ENCODE measurements around a stretch of chr15.

DNA sequence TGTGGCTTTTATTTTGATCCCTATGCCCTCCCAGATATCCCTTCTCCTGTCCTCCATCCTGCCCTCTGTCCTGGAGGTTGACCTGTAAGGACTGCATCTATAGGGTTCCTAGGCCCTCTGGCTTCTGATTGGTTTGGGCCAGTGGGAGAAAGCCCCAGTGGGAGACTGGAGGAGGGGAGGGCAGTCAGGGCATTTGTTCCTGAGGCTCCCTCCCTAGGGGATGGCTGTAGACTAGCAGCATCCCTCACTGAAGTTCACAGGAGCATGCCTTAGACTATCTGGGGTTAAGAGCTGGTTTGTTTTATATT, 19.0 kb upstream of the UBE2Q2 start:
- PRO-cap: no peak
- RAMPAGE, long total RNA, 4 experiments: no peak in any of the 4 experiments

GRCh38 chr15:75844985-75845646, 1.9 kb downstream of the UBE2Q2 start:
- PRO-cap: no peak
- RAMPAGE, long total RNA, 4 experiments: no peak in any of the 4 experiments

DNA sequence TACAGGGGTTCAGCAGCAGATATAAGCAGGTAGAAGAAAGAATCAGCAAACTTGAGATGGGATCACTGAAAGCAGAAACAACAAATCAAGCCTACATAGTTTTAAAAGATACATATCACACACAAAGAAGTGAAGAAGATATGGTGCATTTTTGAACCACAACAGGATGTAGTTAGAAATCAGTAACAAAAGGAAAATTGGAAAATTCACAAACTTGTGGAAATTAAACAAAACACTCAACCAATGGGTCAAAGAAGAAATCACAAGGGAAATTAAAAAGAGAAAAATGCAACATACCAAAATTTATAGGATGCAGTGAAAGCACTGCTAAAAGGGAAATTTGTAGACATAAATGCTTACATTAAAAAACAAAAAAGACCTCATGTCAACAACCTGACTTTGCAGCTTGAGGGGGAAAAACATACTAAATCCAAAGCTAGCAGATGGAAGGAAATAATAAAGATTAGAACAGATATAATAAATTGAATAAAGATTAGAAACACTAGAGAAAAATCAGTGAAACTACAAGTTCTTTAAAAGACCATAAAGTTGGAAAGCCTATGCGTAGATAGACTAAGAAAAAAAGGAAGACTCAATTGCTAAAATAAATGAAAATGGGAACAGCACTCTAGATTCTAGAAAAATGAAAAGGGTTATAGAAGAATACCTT, 35.1 kb downstream of the FBXO22 start:
- PRO-cap: no peak
- RAMPAGE, long total RNA, 4 experiments: no peak in any of the 4 experiments

- PRO-cap: no peak
- RAMPAGE, long total RNA, 4 experiments: no peak in any of the 4 experiments
Observed at GRCh38 chr15:76150255-76150882, 90.6 kb downstream of the TMEM266 start.

DNA sequence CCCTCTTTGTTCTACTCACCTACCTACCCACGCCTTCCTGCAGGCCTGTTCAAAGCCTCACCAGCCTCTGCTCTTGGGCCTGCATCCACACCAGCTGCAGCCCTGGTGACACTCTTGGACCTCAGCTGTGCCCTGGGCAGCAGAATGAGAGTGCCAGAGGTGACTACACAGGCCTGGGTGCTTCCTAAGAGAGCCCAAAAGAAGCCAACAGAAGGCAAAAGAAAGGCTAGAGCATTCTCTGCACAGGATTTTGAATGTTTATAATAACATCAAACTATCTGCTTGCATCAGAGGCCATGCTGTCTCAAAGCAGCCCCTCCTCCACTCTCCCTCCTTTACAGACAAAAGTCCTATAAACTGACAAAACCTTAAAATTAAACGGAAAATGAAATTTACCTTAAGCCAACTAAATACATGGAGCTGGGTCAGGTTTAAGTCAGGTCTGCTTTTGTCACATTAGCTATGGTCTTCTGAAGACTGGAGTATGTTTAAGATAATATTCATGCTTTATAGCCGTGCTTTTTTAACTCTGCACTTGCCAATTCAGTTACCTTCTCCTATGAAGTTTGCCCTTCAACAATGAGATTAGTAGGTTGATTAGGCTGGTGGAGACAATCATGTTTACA, 95.6 kb downstream of the ETFA start:
- PRO-cap: no peak
- RAMPAGE, long total RNA, 4 experiments: start-site peak on the minus strand in 1 of 4 experiments, centred at position 202 of the sequence, 17 reads per replicate

GRCh38 chr15:76300270-76301025, 10.8 kb downstream of the ETFA start:
- PRO-cap: no peak
- RAMPAGE, long total RNA, 4 experiments: start-site peak on the minus strand in 1 of 4 experiments, at chr15:76300507-76300516 at its widest, 5 reads per replicate

DNA sequence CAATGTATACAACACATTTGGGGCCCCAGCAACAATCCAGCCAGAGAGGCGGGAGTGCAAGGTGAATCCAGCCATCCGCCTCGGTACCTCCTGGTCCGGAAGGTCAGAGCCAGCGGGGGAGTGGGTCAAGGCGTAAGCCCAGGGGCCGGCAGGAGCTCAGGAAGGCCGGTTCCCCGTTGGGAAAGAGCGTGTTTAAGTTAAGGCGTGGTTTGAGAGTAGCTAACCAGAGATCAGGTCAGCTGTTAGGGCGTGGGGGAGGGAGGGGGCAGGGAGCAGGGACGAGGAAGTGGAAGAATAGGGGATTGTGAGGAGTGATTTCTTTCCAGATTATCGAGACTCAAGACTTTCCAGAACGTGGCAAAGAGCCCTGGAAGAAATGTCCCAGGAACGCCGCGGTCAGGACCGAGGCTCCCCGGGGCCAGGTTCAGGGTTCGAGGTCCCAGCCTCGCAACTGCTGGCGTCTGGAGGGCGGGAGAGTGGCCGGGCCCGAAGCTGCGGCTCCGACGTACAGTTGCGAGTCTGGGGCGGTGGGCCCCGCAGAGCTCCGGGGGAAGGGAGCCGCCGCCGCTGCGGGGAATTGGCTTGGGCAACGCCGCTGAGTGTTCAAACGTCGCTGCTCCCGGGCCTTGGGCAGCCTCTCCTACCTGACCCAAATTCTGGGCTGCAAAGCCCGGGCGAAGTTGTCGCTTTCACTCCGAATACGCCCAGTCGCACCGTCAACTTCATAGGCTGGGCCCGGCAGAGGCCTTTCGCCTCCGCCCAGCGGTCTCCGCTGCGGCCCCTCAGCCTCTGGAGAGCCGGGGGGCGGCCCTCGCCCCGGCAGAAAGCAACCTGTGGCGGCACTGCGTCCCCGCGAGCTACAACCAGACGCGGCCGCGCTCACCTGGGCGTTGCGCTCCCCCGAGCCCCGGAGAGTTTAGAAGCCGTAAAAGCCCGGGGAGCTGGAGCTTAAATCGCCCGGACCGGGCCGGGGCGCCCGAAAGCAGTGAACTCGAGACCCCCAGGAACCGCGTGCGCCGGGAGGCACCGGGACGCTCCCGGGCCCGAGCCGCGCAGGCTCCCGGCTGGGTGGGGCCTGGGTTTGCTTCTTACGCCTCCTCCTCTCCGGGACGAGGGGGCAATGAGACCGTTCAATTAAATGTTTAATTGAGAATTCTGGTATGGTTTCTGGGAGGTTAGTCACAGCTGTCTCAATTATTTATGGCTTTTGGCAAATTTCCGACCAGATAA, 9.6 kb downstream of the ISL2 start:
- PRO-cap: bidirectional peak, plus-strand start at position 268 of the sequence, minus-strand start at position 167 of the sequence; unidirectional peak, plus-strand start at position 510 of the sequence; bidirectional peak, plus-strand start at position 683 of the sequence, minus-strand start at position 658 of the sequence; bidirectional peak, plus-strand start outside the sequence, minus-strand start at position 1,062 of the sequence
- RAMPAGE, long total RNA, 4 experiments: start-site peak on the plus strand in 2 of 4 experiments, centred at positions 289 to 301 of the sequence, 11 to 25 reads per replicate; start-site peak on the minus strand in 2 of 4 experiments, centred at positions 1,063 to 1,082 of the sequence, 5 to 19 reads per replicate

DNA sequence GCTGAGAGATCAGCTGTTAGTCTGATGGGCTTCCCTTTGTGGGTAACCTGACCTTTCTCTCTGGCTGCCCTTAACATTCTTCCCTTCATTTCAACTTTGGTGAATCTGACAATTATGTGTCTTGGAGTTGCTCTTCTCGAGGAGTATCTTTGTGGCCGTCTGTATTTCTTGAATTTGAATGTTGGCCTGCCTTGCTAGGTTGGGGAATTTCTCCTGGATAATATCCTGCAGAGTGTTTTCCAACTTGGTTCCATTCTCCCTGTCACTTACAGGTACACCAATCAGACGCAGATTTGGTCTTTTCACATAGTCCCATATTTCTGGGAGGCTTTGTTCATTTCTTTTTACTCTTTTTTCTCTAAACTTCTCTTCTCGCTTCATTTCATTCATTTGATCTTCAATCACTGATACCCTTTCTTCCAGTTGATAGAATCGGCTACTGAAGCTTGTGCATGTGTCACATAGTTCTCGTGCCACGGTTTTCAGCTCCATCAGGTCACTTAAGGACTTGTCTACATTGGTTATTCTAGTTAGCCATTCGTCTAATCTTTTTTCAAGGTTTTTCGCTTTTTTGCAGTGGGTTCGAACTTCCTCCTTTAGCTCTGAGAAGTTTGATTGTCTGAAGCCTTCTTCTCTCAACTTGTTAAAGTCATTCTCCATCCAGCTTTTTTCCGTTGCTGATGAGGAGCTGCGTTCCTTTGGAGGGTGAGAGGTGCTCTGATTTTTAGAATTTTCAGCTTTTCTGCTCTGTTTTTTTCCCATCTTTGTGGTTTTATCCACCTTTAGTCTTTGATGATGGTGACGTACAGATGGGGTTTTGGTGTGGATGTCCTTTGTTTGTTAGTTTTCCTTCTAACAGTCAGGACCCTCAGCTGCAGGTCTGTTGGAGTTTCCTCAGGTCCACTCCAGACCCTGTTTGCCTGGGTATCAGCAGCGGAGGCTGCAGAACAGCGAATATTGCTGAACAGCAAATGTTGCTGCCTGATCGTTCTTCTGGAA, 88.7 kb downstream of the ISL2 start:
- PRO-cap: no peak
- RAMPAGE, long total RNA, 4 experiments: start-site peak on the minus strand in 1 of 4 experiments, centred at position 502 of the sequence, 14 reads per replicate

DNA sequence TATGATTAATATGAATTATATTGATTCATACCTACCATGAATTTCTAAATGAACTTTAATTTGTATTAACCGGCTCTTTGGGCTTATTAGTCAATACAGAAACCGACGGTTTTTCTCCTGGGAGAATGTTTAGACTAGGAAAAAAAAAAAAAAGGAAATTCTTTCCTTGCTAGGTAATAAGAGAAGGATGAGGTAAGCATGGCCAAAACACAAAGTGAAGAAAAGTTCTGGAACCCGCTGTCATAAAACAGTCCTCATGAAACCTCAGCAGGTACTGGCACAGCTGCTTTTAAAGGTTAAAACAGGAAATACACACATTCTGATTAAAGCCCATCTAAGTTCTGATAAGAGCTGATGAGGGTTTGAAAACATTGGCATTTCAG, 30.8 kb upstream of the PSTPIP1 start:
- PRO-cap: no peak
- RAMPAGE, long total RNA, 4 experiments: no peak in any of the 4 experiments

DNA sequence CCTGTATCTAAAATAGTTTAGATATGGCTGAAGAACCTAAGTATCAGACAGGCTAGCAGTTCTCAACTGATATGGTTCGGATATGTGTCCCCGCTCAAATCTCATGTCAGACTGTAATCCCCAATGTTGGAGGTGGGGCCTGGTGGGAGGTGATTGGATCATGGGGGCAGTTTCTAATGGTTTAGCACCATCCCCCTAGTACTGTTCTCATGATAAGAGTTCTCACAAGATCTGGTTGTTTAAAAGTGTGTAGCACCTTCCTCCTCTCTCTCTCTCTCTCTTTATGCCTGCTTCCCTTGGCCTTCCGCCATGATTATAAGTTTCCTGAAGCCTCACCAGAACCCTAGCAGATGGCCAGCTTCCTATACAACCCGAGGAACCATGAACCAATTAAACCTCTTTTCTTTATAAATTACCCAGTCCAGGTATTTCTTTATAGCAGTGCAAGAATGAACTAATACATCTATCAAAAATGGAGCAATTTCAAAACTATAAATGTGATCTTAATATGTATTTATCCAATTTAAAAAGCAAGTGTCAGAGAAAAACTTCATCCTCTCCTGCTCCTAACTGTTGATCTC, 47.2 kb downstream of the PEAK1 start:
- PRO-cap: no peak
- RAMPAGE, long total RNA, 4 experiments: start-site peak on the minus strand in 1 of 4 experiments, centred at position 450 of the sequence, 8 reads per replicate

DNA sequence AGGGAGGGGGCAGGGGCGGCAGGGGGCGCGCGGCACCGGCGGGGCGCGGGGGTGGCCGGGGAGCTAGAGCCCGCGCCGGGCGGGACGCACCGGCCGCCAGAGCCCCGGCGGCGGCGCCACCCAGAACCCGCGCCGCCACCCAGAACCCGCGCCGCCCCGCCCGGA, 283 bp downstream of the PEAK1 start:
- PRO-cap: bidirectional peak, plus-strand start outside the sequence, minus-strand start at position 148 of the sequence
- RAMPAGE, long total RNA, 4 experiments: no peak in any of the 4 experiments

GRCh38 chr15:77446858-77447158, 26.1 kb downstream of the HMG20A start:
- PRO-cap: unidirectional peak, minus-strand start at chr15:77447012
- RAMPAGE, long total RNA, 4 experiments: no peak in any of the 4 experiments

DNA sequence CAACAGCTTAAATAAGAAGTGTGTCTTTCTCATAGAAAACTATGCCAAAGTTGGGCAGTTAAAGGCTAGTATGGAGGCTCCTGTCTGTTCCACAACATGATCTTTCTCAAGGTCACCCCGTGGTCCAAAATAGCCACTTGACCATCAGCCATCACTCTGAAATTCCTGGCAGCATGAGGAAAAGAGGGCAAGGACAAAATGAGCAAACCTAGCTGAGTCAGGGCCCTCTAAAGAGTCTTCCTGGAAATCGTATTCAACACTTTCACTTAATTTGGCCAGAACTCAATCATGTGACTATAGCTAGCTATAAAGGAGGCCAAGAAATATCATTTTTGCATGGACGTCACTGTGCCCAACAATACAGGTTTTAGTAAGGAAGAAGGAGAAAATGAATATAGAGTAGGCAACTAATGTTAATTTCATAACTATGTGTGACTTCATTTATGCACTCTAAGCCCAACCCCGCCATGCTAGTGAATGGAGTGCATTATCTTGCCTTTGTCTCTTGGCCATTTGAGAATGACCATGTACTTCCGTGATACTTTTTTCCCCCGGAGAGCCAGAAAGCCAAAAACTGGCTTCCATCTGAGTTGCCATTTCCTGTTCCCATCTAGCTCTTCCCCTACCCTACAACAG, 66.3 kb downstream of the HMG20A start:
- PRO-cap: no peak
- RAMPAGE, long total RNA, 4 experiments: no peak in any of the 4 experiments

DNA sequence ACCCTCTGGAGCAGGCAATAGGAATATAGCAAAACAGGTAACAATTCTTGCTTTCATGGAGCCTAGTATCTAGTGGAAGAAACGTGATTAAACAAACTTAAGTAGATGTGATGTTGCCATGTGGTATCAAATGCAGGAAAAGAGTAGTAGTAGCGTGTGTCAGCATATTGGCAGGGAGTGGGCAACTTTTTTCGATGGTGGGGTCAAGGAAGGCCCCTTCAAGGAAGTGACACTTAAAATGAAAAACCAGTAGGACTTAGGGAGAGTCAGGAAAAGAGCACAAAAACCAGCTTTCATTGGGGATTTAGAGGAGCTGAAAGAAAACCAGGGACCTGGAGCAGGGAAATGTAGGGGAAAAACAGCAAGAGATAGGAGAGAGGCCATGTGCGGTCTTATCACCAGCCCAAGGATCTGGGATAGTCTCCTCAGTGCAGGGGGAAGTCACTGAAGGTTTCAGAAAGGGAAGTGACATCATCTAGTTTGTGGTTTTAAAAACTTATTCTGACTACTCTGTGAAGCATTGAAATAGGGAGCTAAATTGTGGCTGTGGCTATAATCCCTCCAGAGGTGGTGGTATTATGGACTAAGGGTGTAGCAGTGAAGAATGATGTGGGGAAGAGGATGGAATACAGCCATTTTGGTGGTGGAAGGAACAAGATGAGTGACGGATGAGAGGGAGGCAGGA, 72.5 kb downstream of the HMG20A start:
- PRO-cap: no peak
- RAMPAGE, long total RNA, 4 experiments: no peak in any of the 4 experiments

DNA sequence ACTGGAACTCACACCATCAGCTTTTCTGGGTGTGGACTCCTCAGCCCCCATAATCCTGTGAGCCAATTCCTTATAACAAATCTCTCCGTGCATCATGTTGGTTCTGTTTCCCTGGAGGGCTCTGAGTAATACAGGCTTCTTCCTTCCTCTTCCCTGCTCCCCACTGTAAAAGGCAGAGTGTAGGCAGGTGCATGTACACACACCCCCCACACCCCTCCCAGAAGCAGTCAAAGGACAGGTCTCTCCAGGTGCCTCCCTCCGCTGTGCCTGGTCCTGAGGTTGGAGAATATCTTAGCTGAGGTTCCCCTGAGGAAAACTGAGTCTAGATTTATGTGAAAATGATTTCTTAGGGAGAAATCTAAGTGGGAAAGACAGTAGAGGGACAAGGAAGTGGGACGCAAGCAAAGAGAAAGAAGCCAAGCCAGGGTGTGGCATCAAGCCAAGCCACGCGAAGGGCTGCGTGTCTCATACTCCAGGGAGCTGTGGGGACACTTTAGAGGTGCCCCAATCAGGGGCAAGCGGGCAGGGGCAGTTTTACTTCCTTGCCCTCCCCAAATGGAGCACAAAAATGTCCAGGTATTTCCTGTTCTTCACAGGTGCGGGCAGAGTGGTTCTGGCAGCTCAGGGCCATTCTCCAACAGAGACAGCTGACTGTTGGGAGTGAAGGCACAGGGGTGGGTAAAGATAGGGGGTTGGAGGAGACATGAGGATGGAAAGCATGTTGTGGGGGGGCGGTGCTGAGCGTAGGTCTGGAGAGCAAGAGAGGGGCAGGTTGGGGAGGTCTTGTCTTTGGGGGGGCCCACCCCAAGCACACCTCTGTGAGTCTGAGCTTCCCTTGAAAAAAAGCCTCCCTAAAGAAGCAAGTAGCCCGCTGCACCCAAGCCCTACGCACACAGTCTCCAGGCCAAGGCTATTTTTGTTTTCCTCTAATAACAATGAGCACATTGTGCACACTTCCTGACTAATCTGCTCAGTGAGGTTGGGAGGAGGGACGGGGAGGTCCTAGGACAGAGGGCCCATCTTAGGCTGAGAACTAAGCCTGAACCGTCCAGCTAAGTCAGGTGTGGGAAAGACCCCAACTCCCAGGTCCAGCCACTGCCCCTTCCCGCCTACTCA, 86.8 kb downstream of the HMG20A start:
- PRO-cap: bidirectional peak, plus-strand start at position 973 of the sequence, minus-strand start at position 894 of the sequence
- RAMPAGE, long total RNA, 4 experiments: no peak in any of the 4 experiments

DNA sequence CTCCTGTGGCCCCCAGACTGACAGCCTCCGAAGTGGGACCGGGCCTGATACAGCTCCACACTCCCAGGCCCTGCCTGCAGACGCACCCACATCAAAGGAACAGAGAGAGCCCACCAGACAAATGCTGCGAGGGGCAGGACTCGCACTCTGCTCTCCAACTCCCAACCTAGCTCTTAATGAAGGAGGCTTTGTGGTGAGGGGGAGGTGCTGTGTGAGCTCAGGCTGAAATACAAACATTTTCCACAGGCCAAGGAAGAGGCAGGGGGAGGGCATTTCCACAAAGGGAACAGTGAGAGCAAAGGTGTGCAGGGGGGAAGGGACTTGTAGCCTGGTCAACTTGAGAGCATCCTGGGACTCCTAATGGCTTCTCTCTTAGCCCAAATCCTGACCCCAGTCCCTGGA, 9.7 kb downstream of the LINGO1 start:
- PRO-cap: no peak
- RAMPAGE, long total RNA, 4 experiments: no peak in any of the 4 experiments

DNA sequence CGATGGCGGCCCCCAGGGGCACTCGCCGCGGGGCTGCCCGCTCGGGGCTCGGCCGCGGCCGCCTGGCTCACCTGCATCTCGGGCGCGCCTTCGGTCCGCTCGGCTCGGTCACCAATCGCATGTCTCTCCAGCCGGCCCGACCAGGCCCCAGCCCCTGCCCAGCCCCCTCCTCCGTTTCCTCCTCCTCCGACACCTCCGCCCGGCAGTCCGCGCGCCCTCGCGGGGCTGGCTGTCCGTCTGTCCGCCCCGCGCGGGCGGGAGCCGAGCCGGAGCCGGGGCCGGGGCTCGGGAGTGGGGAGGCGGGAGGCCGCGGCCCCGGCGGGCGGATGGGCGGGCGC, 504 bp downstream of the LINGO1 start:
- PRO-cap: no peak
- RAMPAGE, long total RNA, 4 experiments: no peak in any of the 4 experiments

GRCh38 chr15:78037973-78038293, 39.6 kb downstream of the TBC1D2B start:
- PRO-cap: no peak
- RAMPAGE, long total RNA, 4 experiments: no peak in any of the 4 experiments

- PRO-cap: no peak
- RAMPAGE, long total RNA, 4 experiments: start-site peak on the minus strand in 2 of 4 experiments, at chr15:78044907-78045146 at its widest, 11 to 12 reads per replicate
Observed at GRCh38 chr15:78044672-78045380, 32.7 kb downstream of the TBC1D2B start.

- PRO-cap: no peak
- RAMPAGE, long total RNA, 4 experiments: no peak in any of the 4 experiments
Observed at GRCh38 chr15:78204850-78205531, 29.4 kb downstream of the ACSBG1 start.

Data from transverse colon (tissue), 4 donors.